Measurements from ENCODE around the genes TBRG1 and ACRV1.

- PRO-cap = bidirectional peak, plus-strand start at chr11:124622875, minus-strand start at chr11:124622776
Measured at GRCh38 chr11:124622586-124623543, at the start of gene TBRG1. TSS of gene TBRG1 (plus strand) at chr11:124622864.

- PRO-cap = no peak
Measured at GRCh38 chr11:124670728-124671244, 2.8 kb downstream of the SIAE start.

DNA sequence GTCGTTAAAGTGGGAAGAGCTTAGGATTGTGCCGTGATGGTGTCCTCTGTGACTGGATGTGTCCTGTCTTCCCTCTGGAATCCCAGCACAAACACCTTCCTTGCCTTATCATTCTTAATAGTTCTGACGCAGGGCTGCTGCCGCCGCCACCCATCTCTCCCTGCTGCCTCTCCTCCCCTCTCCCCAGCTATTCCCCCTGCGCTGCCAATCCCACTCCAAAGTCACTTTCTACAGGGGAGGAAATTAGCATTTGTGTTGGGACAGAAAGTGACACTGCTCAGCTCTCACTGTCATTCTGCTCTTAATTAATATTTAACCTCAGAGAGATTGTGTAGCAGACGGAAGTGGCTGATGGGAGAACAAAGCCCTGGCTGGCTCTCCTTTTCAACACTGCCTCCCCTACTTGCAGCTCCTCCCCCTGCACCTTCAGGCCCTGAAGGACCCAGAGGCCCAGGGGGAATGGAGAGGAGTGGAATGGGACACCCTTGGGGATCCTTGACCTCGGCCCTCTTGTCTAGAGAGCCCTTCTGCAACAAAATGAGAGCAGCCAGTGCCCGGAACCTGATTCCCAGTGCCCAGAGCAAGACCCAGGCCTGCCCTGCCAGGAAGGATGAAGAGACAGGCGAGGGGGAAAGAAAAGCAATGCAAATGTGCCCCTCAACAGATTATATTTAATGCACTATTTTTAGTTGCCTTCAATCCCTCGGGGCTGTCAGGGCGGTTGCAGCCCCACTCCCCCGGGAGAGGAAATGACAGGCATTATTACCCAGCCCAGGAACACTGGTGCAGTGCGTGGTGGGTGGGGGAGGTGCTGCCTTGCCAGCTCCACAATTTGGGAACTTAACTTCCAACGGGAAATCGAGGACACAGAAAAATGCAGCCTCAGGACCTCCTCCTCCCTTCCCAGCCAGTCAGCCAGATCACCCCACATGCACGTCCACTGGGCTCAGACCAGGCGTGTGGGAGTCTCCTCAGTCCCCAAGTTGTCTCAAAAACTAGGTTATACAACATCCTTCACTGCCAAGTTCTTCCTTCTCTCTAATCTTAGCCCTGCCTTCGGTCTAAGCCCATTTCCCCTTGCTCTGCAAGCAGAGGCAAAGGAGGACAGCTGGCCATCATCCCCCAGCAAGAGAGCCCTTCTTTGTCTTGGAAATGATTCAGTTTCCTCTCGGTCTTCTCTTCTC is 14.5 kb upstream of the NRGN start:
- PRO-cap = no peak

GRCh38 chr11:124753077-124754091 is 1.3 kb upstream of the VSIG2 start:
- PRO-cap = no peak

DNA sequence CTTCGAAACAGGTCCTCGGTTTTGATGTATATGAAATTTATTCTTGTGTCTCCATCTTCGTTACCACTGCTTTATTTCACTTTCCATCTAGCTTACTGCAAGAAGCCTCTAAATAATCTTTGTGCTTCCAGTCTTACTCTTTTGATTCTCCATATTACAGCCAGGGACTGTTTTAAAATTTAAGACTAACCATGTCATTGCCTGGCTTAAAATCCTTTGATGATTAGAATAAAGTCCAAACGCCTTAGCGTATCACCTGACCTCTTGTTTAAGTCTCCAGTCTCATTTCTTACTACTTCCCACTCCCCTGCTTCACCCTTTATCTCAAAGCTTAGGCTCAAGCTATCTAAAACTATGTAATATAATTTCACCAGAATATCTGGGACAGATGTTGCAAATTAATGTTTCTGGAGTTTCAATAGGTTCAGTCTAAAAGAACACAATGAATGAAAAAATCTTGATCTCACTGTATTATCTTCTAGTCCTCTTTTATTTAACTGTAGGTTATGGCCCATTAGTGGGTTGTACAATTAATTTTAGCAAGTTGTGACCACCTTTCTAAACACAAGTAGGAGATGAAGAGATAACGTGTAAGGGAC is 9.6 kb downstream of the MSANTD2 start:
- PRO-cap = no peak

GRCh38 chr11:124798870-124799295 is 1.3 kb downstream of the MSANTD2 start:
- PRO-cap = no peak

DNA sequence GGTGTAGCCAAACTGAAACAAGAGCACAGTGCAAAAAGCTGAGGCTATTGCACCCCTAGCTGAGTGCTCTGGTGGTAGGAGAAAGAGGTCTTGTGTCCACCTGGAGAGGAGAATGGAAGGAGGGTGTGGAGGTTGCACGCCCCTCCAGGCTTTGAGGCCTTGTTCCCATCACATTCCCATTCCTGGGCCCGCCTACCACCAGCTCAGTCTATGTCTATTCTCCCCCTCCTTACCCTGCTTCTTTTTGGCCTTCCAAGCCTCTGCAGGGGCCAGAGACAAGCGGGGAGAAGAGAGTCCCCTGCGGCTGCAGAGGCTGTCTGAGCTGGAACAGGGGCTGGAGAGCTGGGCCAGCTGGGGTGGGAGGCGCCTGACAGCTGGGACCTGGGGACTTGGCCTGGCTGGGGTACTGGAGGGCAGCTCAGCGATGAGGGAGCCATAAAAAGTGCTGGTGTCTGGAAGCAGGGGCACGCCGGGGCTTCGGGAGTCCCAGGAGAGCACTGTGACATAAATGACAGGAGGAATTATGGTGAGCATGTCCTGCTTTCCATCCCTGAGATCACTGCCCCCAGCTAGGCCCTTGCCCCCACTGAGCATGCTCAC is 6.5 kb downstream of the ROBO4 start:
- PRO-cap = no peak

- PRO-cap = unidirectional peak, plus-strand start at chr11:124921286
Measured at GRCh38 chr11:124920846-124921597, 14.8 kb downstream of the HEPACAM start.

DNA sequence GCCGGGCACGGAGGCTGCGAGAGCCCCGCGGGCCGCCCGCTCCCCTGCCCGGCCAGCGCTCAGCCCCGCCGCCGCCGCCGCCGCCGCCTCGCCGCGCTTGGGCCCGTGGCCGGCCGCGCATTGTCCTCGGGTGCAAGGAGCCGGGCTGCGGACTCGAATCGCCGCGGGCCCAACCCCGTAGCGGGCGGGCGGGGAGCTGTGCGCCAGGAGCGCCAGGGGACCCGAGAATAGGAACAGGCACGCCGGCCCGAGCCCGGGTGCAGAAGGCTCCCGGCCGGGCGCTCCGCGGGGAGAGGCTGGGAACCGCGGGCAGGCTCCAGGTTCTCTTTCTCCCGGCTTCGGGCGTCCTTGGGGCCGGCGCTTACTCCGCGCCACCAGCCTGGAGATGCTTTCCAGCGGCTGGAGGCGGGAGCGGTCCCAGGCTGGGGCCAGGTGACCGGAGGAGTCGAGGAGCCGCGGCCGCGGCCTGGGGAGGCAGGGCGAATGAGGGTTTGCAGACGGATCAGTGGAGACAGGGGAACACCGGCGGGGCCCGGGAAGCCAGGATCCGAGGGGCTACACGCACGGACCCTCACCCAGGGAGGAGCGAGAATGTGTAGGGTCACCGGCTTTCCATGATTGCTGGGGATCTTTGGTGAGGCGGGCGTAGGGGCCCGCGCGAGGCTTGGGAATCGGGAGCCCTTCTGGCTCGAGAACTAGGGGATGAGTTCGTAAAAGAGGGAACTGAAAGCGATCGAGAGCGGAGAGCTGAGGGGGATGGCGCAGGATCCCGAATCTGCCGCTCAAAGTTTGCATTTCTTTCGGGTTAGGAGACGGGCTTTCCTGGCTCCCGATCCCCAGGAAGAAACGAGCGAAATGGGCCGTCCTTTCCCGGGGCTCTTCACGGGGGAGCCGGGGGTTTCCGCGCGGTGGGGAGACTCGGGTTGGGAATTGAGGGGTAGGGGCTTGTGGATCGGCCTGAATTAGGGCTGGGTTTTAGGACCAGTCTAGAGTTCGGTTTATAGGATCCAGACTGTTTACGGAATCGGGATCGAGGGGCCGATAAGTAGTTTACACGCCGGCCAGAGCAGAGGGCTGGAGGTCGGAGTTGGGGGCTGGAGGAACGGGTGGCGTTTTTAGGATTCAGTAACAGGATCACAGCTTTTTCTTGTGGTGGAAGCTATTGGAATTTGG is 917 bp downstream of the PKNOX2 start:
- PRO-cap = no peak

- PRO-cap = no peak
Measured at GRCh38 chr11:125166263-125167140, 2.0 kb downstream of the PKNOX2 start.

GRCh38 chr11:125261474-125262084 is 97.0 kb downstream of the PKNOX2 start:
- PRO-cap = no peak

DNA sequence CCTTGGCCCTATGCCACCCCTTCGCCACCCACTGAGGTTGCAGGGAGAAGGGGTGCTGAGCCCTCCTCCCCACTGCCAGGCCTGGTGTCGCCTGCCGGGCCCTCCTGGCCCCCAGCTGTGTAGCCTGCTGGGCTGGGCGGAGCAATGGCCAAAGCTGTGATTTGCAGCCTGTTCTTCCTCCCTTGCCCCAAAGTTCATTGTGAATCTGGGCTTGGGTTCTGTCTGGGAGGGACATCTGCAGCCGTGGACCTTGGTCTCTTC is 121.9 kb downstream of the PKNOX2 start:
- PRO-cap = no peak

GRCh38 chr11:125343700-125344103 is 152.4 kb downstream of the FEZ1 start:
- PRO-cap = no peak

DNA sequence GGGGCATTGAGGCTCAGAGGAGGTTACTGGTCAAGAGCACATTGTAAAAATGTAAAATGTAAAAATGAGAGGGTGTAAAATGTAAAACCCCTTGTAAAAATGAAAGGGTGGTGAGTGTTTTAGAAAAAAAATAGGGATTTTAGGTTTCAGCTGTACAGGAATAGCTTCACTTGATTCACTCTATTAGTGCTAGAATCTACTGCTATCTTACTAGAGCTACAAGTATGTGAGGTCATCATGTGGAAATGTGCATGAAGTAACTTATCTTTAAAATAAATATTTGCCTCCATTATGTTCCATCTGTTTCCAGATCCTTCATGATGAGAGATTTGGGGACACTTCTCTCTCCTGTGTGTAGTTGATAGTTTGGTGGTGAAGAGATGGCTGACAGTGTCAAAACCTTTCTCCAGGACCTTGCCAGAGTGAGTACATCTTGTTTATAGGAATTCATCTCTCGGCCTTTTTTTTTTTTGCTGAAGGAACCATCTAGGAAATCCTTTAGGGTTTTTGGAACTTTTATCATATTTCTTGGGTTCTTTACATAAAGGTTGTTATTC is 2.9 kb downstream of the EI24 start:
- PRO-cap = no peak

DNA sequence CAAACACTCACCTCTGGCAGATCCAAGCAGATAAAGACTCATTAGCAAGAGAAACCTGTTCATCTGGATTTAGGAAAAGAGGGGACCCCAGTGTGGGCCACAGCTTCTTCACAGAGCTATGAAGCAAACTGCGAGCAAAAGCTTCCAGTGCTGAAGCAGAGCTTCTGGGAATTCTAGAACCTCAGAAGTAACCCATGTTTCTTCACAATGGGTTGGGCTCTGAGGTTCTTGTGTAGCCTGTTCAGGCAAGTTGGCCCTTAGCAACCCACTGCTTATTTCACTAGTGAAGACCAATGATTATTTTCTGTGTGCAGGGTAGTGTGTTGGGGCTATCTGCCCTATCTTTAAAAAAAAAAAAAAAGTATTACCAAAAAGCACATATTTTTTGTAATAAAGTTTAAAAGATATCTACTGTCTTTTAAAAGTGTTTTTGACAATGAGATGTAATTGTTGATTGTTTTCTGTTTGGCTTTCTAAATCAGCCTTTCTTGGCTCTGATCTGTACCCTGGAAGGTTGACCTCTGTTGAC is at the start of gene ACRV1:
Gene ACRV1, minus strand, starts transcription at position 130 of the 529 bp plus-strand sequence.
- PRO-cap = no peak

DNA sequence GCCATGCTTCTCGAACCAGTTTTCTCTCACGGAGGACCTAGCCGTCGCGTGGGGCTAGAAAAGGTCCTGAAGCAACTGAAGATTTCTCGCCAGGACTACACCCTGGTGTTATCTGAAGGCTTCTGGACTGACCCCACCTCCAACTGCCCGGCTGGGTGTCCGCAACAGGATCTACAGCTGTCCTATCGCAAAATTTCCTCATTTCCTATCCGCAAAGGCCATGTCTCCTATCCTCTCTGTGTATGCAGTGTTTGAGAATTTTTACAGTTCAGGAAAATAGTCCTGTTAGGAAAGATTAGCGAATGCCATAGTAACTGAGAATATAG is 13.2 kb upstream of the HYLS1 start:
- PRO-cap = no peak

DNA sequence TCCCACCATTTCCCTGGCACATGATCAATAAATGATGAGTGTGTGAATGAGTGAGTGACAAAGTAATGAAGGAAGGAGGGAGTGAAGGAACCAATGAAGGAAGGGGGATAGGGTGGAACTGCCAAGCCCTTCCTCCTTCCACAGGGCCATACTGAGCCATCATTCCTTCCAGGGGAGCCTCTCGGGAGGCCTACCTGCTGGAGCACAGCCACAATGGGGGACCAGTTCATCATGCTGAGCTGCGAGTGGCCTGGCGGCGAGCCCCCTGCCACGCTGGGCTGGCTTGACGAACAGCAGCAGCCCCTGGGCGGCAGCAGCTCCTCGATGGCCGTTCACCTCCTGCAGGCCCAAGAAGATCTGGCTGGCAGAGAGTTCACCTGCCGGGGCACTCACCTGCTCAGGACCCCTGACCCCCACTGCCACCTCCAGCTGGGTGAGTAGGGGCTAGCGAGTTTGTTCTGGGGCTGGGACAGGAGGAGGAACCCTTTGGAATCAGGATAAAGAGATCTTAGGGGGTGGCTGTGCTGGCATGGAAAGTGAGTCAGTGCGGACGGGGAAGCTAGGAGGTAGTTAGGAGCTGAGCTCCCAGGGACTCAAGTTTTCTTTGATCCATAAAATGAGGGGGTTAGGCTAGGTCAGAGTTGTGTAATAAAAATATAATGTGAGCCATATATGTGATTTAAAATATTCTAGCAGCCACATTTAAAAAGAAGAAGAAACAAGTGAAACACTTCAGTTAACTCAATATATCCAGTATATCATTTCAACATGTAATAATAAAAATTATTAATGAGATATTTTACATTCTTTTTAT is 6.0 kb downstream of the VSIG10L2 start:
- PRO-cap = no peak

DNA sequence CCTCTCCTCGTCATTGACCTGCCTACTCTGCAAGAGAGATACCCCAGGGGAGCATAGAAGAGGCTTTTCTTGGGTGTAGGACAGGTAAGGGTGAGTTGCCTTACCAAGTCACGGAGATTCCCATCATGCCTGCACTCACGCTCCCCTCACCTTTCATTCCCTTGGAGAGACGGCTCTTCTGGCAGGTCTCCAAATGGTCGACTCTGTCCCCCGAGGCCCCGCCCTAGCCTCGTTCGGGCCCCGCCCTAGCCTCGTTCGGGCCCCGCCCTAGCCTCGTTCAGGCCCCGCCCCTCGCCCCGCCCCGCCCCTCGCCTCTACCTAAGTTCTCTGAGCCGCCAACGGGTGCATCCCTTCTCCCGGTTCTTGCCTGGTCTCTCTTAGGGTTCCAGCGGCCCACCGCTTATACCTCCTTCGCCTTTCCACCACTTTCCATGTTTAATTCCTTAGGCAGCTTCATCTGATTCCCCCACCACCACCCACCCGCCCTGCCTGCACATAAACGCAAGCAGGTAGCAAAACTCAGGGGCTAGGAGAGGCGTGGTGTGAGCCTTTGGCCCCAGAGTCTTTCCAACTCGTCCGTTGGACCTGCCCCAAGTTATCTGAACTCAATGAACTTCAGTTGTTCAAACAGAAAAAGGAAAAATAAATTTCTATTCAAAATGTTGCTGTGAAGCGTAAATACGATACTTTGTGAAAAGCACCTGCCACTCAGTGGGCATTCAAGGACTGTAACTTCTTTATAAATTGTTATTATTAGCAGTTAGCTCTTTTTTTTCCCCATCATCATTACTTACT is 653 bp upstream of the CDON start:
- PRO-cap = bidirectional peak, plus-strand start at position 321 of the sequence, minus-strand start at position 163 of the sequence

DNA sequence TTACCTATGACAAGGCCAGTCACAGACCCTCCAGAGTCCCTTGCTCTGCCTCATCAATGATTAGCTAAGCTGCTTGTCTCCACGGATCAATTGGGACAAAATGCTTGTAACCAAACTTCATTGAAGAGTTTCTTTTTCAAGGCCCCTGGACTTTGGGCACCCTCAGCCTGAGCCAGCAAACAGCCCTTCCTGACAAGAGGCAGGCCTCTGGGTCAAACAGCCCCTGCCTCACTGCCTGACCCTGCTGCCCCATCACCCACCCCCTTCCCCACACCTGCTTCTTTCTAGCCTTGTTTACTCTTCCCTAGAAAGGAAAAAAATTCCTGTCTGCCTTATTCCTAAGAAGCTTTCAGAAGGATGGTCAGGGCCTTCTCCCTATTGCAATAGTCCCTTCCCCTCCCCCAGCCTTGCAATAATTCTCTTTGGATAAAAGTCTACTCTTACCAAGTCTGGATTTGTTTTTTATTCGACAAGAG is 26.4 kb upstream of the CDON start:
- PRO-cap = no peak

DNA sequence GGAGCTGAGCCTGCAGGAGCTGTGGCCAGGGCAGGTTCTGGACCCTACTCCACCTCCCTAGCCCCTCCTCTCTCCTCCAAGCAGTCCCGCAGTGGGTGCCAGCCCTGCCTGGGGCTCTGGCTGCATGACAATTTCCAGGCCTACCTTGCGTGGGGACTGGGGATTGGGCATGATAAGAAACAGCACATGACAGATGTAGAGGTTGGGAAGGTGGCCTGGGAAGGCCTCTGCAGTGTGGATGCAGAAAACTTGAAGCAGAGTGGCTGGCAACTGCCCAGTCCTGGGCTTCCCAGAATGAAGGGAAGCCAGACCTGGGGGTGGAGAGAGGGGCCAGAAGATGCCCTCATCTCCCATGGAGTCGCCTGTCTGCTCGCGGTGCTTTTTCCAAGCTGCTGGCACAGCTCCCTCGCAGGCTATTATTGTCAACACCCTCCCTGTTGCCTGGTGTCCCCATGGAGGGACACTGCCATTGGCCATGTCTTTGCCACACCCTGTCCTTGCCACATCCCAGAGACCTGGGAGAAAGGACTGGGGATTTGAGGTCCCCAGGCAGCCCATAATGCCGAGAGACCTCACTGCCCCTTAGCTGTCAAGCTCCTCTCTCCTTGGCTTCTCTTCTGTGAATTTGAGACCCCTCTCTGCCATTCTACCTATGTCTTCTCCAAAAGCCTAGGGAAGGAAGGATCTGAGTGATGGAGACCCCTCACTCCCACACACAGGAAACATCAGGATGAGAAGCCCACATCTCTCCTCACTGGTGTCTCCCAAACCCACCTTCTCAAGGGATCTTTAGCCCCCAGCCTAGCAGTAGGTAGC is 49.0 kb upstream of the CDON start:
- PRO-cap = no peak